Esophagus muscularis mucosa (tissue), 4 donors: ENCODE results near the genes OR9G1, OR6Q1, OR9Q2, OR5A2, OR4D10 and OSBP.

DNA sequence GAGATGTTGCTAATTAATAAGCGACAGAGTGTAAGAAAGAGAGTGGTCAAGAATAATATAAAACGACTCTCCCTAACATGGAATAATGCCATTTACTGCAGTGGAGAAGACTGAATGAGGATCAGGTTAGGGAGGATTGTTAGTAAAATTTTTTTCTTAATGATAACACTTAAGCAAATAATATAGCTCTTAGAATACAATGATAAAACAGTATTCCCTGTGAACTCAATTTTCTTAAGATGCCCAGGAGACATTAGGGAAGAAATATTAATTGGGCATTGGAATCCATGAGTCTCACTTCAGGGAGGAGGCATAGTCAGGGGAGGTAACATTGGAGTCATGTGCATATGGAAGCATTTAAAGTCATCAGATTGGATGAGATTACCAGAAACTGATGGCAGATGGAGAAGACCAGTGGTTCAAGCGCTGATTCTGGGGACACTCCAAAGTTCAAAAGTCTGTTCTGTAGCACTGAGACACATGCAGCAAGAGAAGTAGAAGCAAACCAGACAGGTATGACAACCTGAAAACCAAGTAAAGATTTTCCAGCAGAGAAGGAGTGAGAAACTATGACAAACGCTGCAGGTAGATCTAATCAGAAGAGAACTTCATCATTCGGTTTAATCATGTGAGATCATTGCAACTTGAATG, at the start of gene OR9G1:
Gene OR9G1, plus strand, starts transcription at position 418 of the 651 bp plus-strand sequence.
- PRO-cap: no peak
- RAMPAGE, long total RNA, 4 experiments: no peak in any of the 4 experiments

- PRO-cap: no peak
- RAMPAGE, long total RNA, 4 experiments: no peak in any of the 4 experiments
Observed at GRCh38 chr11:57314995-57315513, 9.7 kb downstream of the TNKS1BP1 start.

DNA sequence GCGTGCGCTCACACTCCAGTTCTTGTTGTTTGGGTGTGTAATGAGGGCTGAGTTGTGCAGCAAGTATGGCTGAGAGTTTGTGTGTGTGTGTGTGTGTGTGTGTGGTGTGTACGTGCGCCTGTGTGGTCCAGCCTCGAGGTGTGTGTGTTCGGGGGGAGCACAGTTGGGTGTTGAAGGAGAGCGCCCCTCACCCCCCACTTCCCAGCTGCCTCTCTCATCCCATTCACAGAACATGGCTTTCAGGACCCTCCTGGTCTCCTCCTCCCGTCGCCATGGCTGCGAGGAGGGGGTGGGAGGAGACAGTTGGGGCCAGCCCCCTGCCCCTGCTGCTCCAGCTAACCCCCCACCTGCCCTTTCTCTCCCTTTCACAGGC, 10.6 kb downstream of the YPEL4 start:
- PRO-cap: no peak
- RAMPAGE, long total RNA, 4 experiments: no peak in any of the 4 experiments

DNA sequence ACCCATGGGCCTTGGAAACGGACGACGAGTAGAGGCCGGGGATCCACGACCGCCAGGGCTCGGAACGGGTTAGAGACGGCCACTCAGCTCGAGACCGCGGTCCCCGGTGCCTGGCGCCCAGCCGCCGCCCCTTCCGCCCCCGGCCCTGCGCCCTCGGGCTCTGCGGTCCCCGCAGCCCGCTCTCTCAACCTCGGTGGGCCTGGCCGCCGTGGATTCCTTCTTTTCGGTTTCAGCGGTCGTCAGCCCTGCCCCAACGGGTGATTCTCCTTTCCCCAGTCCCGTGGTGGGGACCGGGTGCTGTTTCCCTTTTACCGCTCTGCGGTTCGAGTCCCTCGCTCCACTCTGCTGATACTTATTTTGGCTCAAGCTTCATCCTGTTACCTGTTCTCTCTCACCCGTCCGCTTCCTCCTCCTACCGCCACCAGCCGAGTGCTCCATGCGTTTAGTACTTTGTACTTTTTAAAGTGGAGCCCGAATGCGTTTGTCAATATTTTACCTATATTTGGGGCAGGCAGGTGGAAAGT, 488 bp downstream of the ZDHHC5 start:
- PRO-cap: no peak
- RAMPAGE, long total RNA, 4 experiments: no peak in any of the 4 experiments

- PRO-cap: no peak
- RAMPAGE, long total RNA, 4 experiments: no peak in any of the 4 experiments
Observed at GRCh38 chr11:57682149-57682717, 14.3 kb downstream of the ZDHHC5 start.

- PRO-cap: no peak
- RAMPAGE, long total RNA, 4 experiments: no peak in any of the 4 experiments
Observed at GRCh38 chr11:57682849-57683457, 15.0 kb downstream of the ZDHHC5 start.

DNA sequence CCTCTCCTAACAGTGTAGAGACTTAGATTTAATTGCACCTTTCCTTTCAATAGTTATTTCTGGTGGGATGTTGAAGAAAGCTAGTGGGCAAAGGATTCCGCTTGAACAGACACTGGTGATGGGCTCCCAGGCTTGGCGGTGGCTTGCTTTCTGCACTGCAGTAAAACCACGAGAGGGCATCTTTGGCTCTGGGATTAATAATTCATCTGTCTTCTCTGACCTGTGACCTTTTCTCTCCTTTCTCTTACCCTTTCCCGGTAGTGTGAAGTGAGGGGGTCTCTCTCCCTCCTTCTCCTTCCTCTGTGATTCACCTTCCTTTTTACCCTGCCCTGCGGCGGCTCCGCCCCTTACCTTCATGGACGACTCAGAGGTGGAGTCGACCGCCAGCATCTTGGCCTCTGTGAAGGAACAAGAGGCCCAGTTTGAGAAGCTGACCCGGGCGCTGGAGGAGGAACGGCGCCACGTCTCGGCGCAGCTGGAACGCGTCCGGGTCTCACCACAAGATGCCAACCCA, 29.6 kb downstream of the CTNND1 start:
- PRO-cap: no peak
- RAMPAGE, long total RNA, 4 experiments: no peak in any of the 4 experiments

DNA sequence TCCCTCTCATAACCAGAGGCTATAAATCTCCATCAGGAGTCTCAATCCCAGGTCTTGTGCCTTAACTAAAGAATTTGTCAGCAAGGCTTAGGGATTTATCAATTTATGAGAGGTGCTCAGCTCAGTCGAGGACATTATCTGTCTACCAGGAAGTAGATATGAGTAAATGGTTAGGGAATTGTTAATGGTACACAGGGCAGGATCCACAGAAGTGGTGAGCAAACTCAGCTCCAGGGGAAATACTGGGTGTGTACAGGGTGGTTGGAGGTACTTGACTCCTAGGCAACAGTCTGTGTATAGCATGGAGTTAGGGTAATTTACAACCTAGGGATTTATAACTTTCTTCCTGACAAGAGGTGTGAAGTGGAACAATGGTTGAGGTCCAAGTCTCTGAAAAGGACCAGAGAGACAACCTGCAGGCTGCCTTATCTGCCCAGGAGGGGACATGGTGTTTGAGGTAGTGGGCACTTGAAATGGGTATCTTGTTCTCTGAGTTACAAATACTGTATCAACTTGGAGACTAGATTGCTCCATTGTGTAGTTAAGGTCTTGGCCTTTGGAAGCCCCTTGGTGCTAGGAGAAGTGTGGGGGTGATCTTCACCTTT, 123.3 kb upstream of the OR9Q1 start:
- PRO-cap: no peak
- RAMPAGE, long total RNA, 4 experiments: no peak in any of the 4 experiments

DNA sequence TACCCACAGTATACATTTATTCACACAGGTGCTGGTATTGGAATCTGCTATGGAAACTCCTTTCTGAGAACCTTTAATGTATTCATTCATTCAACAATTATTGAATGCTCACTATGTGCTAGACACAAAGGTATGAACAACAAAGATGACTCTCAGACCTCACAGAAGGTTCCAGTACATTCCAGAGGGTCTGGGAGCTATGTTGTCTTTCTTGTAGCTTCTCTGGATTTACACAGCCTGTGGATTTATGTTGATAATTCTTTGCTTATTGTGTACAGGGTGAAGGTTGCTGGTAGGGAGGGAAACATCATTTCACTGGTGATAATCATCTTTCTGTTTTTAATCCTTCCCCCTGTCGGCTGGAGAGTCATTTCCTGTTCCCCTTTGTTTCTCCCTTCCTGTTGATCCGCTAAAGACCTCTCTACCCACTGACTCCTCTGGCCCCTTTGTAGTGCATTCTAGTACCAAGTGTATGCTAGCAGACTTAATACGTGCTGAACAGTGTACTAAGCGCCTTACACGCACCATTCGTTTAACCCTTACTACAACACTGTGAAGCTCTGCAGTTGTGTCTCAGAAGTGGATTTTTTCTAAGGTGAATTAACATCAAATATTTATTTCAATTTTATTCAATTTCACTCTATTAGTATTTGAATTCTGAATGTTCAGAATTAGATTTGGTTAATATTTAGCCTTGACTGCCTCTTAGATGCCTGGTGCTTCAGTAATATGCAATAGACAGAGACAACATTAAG, 19.1 kb upstream of the OR9Q1 start:
- PRO-cap: no peak
- RAMPAGE, long total RNA, 4 experiments: no peak in any of the 4 experiments

DNA sequence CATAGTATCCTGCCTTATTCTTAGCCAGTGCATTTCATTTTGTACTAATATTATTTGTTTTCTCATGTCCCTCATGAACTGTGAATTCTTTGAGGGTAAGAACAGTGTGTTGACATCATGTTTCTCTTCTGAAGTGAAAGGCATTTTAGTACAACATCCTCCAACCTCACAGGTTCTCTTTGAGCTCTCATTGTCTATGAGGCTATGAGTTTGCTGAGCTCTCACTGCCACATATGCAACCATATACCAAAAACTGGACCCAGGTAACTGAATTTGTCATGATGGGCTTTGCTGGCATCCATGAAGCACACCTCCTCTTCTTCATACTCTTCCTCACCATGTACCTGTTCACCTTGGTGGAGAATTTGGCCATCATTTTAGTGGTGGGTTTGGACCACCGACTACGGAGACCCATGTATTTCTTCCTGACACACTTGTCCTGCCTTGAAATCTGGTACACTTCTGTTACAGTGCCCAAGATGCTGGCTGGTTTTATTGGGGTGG, at the start of gene OR6Q1:
Gene OR6Q1, plus strand, starts transcription at position 234 of the 504 bp plus-strand sequence.
- PRO-cap: no peak
- RAMPAGE, long total RNA, 4 experiments: no peak in any of the 4 experiments

DNA sequence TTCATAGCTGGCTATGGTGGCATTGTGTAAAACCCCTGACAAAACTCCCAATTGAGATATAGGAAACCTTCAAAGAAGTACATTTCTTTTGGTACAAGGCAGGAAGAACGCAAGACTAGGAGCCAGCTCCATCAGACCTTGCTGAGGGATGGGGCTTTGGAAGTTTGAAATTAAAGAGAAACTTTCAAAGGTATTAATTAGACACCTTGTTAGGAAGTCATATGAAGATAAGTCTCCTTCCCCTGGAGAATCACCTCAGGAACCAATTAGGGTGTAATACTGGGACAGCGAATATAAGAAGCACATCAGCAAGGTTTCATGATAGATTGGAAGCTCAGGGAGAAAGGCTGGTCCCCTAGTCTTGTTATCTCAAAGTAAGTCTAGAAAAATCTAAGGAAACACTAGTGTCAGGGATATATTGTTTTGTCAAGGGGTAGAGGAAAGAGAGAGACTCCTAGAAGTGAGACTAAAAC, at the start of gene OR9Q2:
Gene OR9Q2, plus strand, starts transcription at position 336 of the 473 bp plus-strand sequence.
- PRO-cap: no peak
- RAMPAGE, long total RNA, 4 experiments: no peak in any of the 4 experiments

DNA sequence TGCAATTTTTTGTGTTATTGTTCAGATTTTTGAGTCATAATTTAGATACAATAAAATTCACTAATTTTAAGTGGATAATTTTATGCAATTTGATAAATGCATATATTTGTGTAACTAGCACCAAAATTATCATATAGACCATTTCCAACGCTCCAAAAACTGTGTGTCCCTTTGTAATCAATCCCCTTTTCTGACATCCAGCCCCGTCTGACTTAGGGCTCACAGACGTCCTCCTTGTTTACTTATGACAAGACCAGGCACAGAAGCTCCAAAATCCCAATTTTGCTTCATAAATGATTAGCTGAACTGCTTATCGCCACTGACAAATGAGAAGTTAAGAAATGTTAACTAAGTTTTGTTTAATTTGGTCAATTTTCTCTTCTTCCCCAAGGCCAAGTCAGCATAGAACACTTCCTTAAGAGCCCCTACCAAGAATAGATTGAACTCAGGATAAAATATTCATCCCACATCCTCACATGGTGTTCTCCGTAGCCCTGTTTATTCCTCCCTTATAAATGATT, 30.6 kb upstream of the GLYAT start:
- PRO-cap: no peak
- RAMPAGE, long total RNA, 4 experiments: no peak in any of the 4 experiments

DNA sequence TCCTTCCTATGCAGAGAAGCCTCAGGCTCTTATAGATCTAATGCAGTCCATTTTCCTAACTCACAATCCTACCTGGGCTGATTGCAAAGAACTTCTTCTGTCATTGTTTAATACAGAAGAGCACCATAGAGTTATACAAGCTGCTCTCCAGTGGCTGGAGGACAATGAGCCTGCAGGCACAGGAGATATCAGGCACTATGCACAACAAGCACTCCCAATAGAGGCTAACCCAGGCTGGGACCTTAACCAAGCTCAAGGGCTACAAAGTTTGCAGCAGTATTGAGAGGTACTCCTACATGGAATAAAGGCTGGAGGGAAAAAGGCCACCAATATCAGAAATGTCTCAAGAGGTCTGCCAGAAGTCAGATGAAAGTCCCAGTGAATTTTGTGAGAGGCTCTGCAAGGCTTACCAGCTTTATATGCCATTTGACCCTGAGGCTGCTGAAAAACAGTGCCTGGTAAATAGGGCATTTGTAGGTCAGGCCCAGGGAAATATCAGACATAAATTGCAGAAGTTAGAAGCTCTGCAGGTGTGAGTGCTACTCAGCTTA, 40.2 kb upstream of the GLYAT start:
- PRO-cap: no peak
- RAMPAGE, long total RNA, 4 experiments: no peak in any of the 4 experiments

DNA sequence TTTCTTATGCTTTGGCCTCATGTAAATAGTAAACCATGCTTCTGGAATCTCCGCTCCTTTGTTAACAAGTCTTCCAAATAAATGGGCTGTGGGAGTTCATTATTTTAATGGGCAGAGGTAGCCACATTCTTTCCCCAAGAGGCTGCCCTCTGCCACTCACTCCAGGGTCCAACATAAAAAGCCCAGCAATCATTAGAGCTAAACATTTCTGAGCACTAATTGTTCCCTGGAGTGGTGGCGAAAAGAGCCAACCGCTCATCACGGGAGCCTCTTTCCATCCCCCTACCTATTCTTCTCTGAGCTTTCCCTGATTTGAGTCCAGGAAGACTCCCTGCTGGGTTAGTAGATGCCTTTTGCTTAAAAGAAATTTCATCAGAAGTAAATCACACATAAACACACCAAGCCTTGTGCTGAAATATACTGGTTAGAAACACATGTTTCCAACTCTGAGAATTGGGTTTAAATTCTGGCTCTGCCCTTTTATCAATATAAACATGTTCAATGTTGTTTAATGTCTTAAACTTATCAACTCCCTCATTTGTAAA, at the start of gene OR5A2:
Gene OR5A2, minus strand, starts transcription at position 103 of the 545 bp plus-strand sequence.
- PRO-cap: no peak
- RAMPAGE, long total RNA, 4 experiments: no peak in any of the 4 experiments

DNA sequence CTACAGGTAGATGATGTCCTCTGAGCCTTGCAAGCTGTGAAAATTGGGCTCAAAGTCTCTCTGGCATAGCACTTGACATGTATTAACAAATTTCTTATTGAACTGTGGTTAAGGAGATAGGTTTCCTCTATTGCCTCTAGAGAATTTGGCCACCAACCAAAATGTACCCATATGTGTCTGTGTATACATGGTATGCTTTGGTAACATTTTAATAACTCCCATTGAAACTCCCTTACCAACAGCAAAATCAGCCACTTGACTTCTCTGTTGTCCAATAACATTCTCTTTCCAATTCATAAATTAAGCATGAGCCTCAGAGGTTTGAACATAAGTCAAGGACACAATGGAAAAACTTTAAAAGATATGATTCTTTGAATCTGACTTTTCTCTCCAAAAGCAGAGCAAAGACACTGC, at the start of gene OR4D10:
Gene OR4D10, plus strand, starts transcription at position 218 of the 414 bp plus-strand sequence.
- PRO-cap: no peak
- RAMPAGE, long total RNA, 4 experiments: no peak in any of the 4 experiments

DNA sequence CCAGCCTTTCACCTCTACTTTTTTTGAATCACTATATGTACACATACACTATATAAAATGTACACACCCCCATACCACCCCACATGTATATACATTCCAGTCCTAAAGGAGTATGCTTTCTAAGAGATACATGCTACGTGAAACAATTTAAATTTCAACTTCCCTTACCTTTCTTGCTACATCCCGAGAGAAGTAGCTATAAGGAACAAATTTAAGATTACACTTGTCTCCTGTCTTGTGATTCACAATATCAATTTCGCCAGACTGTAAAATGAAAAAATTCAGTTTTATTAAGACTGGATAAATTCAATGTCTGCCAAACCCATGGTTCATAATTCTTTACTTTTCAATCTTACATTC, 35.6 kb downstream of the OSBP start:
- PRO-cap: no peak
- RAMPAGE, long total RNA, 4 experiments: no peak in any of the 4 experiments

GRCh38 chr11:59614915-59615976, at the start of gene OSBP:
Gene OSBP, minus strand, starts transcription at chr11:59615774.
- PRO-cap: unidirectional peak, minus-strand start at chr11:59615771
- RAMPAGE, long total RNA, 4 experiments: no peak in any of the 4 experiments

- PRO-cap: no peak
- RAMPAGE, long total RNA, 4 experiments: no peak in any of the 4 experiments
Observed at GRCh38 chr11:59651152-59651905, 17.5 kb downstream of the PATL1 start.

GRCh38 chr11:59706719-59707437, 6.8 kb downstream of the OR10V1 start:
- PRO-cap: no peak
- RAMPAGE, long total RNA, 4 experiments: no peak in any of the 4 experiments

DNA sequence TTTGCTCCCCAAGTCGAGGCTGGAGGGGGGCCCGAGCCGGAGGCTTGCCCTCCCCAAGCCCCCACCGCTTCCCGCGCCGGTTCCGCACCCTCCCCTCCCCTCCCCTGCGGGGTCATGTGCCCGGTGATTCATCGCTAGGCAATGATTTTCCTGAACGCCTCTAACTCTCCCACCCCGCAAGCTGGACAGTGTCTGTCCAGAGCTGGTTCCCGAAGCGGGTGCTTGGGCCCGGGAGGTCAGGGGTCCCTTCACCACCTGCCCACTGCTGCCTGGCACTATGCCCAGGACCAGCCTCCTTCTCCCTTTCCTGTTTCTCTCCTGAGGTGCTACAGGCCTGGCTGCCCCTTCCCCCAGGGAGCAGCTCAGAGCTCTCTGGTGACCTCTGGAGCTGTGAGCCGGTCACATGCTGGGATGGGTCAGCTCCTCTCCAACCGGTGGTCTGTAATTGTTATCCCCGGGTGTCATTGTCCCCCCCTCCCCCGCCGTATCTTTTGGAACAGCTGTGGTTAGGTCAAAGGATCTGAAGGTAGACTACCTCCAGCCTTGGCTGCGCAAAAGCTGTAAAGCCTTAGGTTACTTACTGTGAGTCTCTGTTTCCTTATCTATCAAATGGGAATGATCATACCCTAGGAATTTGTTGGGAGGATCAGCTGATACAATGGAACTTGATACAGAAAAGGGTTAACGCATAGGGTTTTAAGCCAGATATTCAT, 677 bp downstream of the STX3 start:
- PRO-cap: bidirectional peak, plus-strand start at position 191 of the sequence, minus-strand start at position 86 of the sequence
- RAMPAGE, long total RNA, 4 experiments: no peak in any of the 4 experiments